Omental fat pad (tissue), 4 donors: ENCODE measurements around a stretch of chr2.

DNA sequence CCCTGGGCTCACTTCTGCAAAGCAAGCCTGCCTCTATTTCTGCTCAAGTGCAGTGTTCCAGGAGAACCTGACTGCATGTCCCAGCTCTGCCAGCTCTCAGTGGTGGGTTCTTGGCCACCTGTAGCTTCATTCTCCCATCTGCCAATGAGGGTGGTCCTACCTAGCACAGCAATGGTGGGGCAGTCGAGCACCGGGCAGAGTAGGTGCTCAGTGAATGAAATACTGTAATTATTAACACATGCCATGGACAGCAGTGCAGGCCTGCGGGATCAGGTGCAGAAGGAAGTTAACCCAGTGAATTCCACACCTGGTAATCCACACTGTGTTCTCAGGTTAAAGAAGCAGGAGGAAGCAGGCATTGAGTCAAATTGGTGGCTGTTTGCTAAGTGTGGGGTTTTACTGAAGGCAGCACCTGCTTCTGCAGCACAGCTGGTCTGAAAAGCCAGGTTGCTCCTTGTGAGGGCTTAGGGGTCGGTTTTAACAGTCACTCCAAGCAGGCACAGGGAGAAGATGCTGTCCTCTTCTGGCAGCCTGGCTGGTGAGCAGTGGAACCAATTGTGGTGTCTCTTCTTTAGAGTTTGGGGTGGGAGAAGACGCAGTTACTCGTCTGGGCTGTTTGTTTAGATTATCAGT, 54.3 kb downstream of the DGKD start:
- PRO-cap, result no peak
- RAMPAGE, long total RNA, 4 experiments, result no peak in any of the 4 experiments

DNA sequence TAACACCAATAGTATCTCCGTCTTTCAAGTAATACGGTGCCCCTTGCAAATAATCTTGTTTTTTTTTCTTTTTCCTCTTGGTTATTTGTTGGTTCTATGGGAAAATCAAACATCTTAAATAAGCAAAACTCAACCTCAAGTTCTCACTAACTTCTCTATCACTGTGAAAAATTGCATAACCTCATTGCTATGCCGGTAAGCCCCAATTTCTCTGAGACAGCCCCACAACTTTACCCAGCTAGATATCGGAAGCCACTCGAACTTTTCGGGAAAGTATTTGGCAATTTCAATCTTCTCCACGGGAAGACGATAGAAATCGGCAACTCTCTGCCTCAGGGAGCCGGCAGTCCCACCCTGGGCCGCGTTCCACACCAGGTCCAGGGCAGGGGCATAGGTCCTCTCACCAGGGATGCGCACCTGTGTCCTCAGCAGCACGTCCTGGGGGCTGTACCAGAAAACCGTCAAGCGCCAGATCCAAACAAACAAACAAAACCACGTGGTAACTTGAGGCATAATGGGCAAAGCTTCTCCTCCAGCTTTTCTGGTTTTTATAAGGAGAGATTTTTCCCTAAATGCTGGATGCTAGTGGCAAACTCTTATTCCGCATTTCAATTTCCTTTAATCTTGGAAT, 80.9 kb downstream of the USP40 start:
- PRO-cap, result no peak
- RAMPAGE, long total RNA, 4 experiments, result no peak in any of the 4 experiments

DNA sequence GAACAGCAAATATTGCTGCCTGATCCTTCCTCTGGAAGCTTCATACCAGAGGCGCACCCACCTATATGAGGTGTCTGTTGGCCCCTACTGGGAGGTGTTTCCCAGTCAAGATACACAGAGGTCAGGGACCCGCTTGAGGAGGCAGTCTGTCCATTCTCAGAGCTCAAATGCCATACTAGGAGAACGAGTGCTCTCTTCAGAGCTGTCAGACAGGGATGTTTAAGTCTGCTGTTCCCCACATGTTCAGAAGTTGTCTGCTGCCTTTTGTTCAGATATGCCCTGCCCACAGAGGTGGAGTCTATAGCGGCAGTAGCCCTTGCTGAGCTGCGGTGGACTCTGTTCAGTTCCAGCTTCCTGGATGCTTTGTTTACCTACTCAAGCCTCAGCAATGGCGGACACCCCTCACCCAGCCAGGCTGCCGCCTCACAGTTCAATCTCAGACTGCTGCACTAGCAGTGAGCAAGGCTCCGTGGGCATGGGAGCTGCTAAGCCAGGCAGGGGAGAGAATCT, 8.1 kb downstream of the UGT1A3 start:
- PRO-cap, result no peak
- RAMPAGE, long total RNA, 4 experiments, result no peak in any of the 4 experiments

DNA sequence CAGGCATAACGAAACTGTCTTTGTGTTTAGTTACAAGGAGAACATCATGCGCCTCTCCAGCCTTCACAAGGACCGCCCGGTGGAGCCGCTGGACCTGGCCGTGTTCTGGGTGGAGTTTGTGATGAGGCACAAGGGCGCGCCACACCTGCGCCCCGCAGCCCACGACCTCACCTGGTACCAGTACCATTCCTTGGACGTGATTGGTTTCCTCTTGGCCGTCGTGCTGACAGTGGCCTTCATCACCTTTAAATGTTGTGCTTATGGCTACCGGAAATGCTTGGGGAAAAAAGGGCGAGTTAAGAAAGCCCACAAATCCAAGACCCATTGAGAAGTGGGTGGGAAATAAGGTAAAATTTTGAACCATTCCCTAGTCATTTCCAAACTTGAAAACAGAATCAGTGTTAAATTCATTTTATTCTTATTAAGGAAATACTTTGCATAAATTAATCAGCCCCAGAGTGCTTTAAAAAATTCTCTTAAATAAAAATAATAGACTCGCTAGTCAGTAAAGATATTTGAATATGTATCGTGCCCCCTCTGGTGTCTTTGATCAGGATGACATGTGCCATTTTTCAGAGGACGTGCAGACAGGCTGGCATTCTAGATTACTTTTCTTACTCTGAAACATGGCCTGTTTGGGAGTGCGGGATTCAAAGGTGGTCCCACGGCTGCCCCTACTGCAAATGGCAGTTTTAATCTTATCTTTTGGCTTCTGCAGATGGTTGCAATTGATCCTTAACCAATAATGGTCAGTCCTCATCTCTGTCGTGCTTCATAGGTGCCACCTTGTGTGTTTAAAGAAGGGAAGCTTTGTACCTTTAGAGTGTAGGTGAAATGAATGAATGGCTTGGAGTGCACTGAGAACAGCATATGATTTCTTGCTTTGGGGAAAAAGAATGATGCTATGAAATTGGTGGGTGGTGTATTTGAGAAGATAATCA, 5.6 kb upstream of the MROH2A start:
- PRO-cap, result no peak
- RAMPAGE, long total RNA, 4 experiments, result no peak in any of the 4 experiments

- PRO-cap, result no peak
- RAMPAGE, long total RNA, 4 experiments, result no peak in any of the 4 experiments
Observed at GRCh38 chr2:233775454-233775951, 2.6 kb upstream of the MROH2A start.

GRCh38 chr2:233979690-233980391, 62.7 kb downstream of the TRPM8 start:
- PRO-cap, result no peak
- RAMPAGE, long total RNA, 4 experiments, result no peak in any of the 4 experiments

DNA sequence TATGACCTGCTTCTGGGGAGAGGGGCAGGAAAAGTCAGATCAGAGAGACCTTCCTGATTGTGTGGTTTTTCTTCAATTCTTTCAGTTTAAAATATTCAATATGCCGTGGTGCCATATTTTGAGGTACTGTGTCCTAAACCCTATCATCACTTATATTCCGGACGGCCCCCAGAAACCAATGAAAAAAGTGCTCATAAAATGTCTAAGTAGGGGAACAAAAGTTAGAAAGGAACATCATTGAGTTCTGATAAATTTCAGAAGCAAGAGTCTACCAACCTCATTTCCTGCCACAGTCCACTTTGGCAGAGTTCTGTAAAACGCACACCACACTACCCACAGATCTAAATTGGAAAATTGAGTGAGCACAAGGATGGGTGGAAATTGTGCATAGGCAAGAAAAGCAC, 49.3 kb upstream of the SPP2 start:
- PRO-cap, result no peak
- RAMPAGE, long total RNA, 4 experiments, result no peak in any of the 4 experiments

GRCh38 chr2:234251736-234252323, 201.3 kb downstream of the SPP2 start:
- PRO-cap, result no peak
- RAMPAGE, long total RNA, 4 experiments, result no peak in any of the 4 experiments

DNA sequence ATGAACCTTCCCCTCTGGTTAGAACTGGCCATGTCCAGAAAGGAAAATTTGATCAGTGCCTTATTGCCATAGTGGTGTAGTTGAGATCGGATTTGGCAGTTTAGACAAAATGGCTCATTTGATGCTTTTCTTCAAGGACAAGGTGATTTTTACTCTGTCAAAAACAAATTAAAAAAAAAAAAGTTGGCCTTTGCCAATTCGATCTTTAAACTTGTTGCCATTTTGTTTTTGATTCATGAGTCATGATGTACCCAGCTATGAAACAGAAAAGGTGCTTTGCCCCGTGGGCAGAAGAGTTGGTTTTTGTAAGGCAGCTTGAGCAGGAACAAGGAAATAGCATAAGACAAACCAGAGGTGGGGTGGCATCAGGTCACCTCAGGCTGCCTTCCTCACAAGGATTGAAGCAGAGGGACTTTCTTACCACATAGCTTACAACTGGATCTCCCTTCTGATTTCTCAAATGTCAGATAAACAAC, 123.9 kb downstream of the ARL4C start:
- PRO-cap, result no peak
- RAMPAGE, long total RNA, 4 experiments, result no peak in any of the 4 experiments

DNA sequence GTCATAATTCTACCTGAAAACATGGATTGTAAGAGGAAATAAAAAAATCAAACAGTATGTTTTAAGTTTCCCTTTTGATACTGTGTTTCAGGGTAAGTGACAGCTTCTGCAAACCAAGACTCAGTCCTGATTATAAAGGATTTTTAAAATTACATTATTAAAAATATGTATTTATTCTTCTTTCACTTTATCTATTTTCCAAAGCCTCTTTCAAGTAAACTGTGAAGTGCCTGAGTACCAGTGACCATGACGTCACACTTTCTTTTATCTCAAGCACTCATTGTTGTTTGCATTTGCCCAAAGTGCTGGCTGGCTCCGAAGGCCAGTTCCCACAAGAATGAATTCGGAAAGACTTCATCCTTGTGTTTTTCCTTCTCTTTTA, 2.7 kb downstream of the ARL4C start:
- PRO-cap, result no peak
- RAMPAGE, long total RNA, 4 experiments, result no peak in any of the 4 experiments

- PRO-cap, result no peak
- RAMPAGE, long total RNA, 4 experiments, result no peak in any of the 4 experiments
Observed at GRCh38 chr2:234843404-234843896, 108.4 kb upstream of the SH3BP4 start.

DNA sequence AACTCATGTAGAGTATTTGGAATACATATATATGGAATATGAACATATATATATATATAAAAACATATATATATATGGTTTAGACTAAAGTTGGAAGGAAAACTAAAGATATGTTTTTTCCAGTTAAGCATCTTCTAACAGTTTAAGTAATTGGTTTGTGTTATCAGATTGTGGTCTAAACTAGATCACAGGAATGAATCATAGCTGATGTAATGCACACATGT, 71.5 kb upstream of the SH3BP4 start:
- PRO-cap, result no peak
- RAMPAGE, long total RNA, 4 experiments, result no peak in any of the 4 experiments

- PRO-cap, result no peak
- RAMPAGE, long total RNA, 4 experiments, result no peak in any of the 4 experiments
Observed at GRCh38 chr2:234881637-234882250, 70.1 kb upstream of the SH3BP4 start.

GRCh38 chr2:234949807-234950405, 1.9 kb upstream of the SH3BP4 start:
- PRO-cap, result no peak
- RAMPAGE, long total RNA, 4 experiments, result no peak in any of the 4 experiments

- PRO-cap, result no peak
- RAMPAGE, long total RNA, 4 experiments, result no peak in any of the 4 experiments
Observed at GRCh38 chr2:235386349-235386682, 107.5 kb upstream of the AGAP1 start.

DNA sequence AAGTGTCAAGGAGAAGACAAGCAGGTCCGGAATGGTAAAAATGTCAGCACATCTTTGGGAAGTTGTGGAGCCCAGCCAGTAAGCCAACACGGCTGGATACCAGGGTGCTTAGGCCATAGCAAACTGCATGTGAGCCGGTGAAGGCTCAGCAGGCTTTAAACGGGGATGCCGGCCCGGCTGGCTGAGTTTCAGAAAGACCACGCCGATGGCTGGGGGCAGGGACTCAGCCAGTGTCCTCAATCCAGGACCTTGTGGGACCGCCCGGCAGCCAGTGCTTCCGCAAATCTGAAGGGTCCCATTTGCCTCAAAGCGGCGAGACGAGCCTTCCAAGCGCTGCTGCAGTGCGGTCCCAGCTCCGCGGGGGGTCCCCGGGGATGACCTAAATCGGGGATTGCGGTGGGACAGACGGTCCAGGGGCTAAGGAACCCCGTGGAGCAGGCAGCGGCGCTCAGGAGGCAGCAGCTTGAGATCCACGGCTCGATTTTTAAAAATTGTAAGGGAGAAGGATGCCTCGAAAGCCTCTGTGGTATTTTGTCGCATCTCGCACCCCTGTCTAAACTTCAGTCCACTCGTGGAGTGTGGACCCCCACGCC, 849 bp upstream of the AGAP1 start:
- PRO-cap, result no peak
- RAMPAGE, long total RNA, 4 experiments, result no peak in any of the 4 experiments

GRCh38 chr2:235607252-235608045, 113.6 kb downstream of the AGAP1 start:
- PRO-cap, result no peak
- RAMPAGE, long total RNA, 4 experiments, result no peak in any of the 4 experiments

DNA sequence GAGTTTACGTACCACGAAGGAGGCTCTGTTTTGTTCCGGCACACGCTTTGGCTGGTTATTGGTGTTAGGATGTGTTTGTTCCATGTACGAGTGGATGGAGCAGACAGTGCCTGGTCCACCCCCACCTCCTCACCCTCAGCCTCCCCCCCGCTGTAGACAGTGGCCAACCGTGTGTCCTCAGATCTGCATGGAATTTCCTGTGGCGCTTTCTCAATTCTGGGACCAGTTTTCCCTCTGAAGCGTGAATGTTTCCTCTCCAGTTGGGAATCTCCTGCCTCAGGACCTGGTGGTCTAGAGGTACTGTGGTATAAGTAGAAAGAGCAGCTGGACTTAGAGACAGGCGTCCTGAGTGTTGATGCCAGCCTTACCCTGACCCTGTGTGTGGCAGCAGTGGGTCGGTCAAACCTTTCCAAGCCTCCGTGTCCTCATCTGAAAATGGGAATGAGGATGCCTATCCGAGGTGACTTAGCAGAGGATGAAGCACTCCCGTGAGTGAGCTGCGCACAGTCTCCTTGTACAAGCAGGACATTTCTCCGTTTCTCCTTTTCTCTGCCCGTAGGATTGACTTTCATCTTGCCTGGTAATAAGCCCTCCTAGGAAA, 141.1 kb downstream of the AGAP1 start:
- PRO-cap, result no peak
- RAMPAGE, long total RNA, 4 experiments, result no peak in any of the 4 experiments

- PRO-cap, result no peak
- RAMPAGE, long total RNA, 4 experiments, result no peak in any of the 4 experiments
Observed at GRCh38 chr2:235637897-235638449, 144.1 kb downstream of the AGAP1 start.

DNA sequence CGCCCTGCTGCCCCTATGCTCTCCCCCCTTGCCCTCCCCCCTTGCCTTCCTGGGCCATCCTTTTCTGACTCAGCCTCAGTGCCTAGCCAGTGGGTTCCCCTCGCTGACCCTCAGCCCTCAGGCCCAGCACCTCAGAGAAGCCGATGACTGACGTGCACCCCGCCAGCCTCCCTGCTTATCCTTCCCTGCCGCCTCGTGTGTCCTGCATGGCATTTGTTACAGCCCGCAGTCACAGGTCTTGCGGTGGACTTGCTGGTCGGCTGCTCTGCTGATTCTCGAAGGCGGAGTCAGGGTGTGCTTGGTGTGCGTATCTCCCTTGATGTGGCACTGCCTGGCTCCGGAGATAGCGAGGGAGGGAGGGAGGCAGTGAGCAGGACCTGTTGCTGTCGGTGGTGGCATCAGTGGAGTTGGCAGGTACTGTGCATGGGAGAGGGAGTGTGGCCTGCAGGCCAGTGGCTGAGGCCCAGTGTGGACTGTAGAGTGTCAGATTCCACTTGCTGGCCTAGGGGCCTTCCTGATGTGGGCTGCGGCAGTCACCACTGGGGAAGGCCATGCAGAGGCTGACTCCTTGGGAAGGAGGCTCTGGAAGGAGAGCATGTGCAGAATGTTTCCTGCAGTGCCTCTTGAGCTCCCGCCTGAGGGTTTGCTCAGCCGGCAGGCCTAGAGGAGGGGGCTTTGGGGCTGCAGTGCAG, 198.8 kb downstream of the AGAP1 start:
- PRO-cap, result no peak
- RAMPAGE, long total RNA, 4 experiments, result no peak in any of the 4 experiments